ENCODE measurements around the gene CENPS.

- RRBS: no CpG with 5 or more reads among the region's 5 CpGs
These were observed 43.3 kb downstream of the KIF1B start for GRCh38 chr1:10253399-10254321.

- RRBS: 7% methylated on average over 19 of the region's 78 CpGs
These were observed 644 bp downstream of the PGD start for GRCh38 chr1:10399194-10400221.

DNA sequence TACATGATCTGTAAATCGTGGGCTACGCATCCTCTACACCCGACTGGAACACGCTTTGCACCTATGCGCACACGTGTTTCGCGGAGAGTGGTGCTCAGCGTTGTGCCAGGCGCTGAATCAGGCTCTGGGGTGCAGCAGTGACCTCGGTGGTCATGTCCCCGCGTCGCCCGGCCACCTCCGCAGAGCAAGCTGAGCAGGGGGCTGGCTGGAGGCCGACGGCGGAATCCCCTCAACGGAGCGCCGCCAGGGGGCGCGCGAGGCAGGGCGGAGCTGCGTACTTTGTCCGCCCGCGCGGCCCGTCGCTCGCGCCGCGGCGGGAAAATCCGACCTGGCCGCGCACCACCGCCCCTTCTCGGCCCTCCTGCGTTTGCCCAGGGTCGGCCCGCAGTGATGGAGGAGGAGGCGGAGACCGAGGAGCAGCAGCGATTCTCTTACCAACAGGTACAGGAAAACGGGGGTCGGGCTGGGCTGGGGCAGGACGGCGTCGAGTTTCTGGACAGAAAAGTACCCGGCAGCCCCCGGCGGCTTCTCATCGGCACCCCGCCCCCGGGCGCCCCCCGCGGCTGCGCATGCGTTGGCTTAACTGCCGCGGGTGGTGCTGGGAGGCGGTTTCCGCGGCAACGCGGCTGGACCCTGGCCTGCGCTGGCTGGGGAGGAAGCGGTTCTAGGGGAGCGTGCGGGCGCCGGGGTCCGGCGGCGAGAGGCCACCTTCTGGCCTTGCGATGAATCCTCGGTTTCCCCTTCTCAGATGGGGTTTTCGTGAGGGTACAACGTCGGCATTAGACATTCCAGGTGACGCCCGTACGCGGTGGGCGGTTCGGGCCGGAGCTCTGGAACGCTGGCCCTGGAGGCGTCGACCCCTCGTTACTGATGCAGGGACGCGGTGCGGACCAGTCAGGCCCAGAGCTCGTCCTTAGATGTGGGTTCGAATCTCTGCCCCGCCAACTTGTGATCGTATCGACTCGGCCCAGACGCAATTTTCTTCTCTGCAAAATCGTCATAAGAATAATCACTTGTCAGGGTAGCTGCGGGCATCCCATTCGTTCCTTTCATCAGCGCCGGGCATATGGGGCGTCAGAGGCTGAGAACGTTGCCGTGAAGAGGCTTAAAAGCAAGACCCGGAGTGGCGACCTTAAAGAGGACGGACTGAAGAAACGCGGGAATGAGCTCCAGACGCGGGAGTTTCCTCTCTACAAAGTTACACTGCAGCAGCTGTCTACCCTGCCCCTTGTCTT is at the start of gene CENPS:
TSS of gene CENPS (plus strand) at position 306 of the 1,235 bp plus-strand sequence.
- RRBS: 7% methylated on average over 5 of the region's 122 CpGs

DNA sequence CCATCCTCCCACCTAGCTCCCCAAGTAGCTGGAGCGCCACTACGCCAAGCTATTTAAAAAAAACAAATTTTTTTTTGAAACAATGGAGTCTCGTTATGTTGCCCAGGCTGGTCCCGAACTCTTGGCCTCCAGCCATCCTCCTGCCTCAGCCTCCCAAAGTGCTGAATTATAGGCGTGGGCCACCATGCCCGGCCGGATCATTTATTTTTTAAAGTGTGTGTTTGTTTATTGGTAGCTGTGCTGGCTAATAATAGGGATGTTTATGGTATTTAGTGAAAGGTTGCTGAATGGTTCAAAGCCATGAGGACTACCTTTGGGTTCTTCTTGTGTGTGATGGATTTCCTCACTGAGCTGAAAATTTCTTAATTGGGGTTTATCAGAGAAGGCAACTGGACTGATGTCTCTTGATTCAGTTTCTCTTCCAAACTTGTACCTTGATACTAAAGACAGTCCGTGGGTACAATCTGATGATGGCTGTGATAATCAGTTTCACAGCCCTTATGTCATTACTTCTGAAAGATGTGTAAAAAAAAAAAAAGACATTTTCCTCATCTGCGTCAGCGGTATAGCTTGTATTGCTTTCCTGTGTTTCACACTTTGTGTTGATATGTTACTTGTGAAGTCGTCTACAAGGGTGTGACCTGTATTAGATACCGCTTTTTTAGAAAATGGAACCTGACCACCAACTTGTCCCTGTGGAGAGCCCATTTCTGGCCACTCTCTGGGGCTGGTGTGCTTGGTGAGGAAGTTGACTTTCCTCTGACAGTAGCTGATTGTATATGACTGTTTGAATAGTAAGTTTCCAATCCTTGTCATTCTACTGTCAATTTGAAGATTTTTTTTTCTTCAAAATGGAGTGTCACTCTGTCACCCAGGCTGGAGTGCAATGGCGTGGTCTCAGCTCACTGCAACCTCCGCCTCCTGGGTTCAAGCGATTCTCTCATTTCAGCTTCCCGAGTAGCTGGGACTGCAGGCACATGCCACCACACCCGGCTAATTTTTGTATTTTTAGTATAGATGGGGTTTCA is 50.4 kb downstream of the PEX14 start:
- RRBS: no CpG with 5 or more reads among the region's 17 CpGs

DNA sequence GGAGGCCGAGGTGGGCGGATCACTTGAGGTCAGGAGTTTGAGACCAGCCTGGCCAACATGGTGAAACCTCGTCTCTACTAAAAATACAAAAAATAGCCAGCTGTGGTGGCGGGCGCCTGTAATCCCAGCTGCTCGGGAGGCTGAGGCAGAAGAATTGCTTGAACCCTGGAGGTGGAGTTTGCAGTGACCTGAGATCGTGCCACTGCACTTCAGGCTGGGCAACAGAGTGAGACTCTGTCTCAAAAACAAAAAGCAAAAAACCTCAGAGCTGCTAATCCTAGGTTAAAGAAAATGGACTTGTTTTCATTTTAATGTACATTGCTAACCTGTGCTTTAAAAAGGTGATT is 82.6 kb downstream of the PEX14 start:
- RRBS: no CpG with 5 or more reads among the region's 7 CpGs

- RRBS: no CpG with 5 or more reads among the region's 13 CpGs
These were observed 154.7 kb downstream of the PEX14 start for GRCh38 chr1:10629502-10629771.

- RRBS: no CpG with 5 or more reads among the region's 25 CpGs
These were observed 159.8 kb downstream of the PEX14 start for GRCh38 chr1:10634323-10635124.

DNA sequence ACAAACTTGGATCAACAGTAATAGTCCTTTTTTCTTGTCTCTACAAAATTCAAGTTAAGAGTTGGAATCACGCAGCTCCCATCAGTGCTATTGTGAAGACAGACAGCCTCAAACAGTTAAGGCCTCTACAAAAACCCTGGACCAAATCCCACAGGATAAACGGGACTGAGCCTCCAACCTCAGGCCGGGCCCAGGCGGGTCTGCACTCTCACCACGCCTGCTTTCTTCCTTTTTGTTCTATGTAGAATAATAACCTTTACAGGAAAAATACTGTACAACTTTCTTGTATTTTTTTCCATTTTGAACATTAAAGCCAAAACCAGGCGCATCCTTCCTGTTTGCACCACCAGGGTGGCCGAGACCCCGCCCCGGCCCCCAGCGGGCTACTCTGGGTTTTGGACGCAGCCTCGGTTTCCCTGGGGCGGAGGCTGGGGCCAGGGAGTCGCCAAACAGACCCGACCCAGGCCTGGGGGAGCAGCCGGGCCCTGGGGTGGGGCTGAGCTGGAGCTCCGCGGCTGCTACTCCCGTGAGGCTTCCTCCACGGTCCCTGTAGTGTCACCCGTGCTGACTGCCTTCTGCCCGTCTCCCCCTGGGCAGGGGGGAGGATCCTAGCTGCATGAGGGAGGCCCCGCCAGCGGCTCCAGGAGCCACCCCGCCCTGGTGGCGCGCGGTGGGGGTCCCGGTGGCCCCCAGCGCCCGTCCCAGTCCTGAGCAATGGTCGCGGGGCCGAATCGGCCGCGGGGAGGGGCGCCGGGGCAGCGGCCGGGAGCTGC is 158.4 kb downstream of the CASZ1 start:
- RRBS: 89% methylated on average over 13 of the region's 41 CpGs

- RRBS: 98% methylated on average over 11 of the region's 36 CpGs
These were observed 154.2 kb downstream of the CASZ1 start for GRCh38 chr1:10642165-10642795.

- RRBS: no CpG with 5 or more reads among the region's 20 CpGs
These were observed 133.7 kb downstream of the CASZ1 start for GRCh38 chr1:10662692-10663234.

- RRBS: 5% methylated on average over 30 of the region's 73 CpGs
These were observed 102.8 kb downstream of the CASZ1 start for GRCh38 chr1:10693392-10694238.

DNA sequence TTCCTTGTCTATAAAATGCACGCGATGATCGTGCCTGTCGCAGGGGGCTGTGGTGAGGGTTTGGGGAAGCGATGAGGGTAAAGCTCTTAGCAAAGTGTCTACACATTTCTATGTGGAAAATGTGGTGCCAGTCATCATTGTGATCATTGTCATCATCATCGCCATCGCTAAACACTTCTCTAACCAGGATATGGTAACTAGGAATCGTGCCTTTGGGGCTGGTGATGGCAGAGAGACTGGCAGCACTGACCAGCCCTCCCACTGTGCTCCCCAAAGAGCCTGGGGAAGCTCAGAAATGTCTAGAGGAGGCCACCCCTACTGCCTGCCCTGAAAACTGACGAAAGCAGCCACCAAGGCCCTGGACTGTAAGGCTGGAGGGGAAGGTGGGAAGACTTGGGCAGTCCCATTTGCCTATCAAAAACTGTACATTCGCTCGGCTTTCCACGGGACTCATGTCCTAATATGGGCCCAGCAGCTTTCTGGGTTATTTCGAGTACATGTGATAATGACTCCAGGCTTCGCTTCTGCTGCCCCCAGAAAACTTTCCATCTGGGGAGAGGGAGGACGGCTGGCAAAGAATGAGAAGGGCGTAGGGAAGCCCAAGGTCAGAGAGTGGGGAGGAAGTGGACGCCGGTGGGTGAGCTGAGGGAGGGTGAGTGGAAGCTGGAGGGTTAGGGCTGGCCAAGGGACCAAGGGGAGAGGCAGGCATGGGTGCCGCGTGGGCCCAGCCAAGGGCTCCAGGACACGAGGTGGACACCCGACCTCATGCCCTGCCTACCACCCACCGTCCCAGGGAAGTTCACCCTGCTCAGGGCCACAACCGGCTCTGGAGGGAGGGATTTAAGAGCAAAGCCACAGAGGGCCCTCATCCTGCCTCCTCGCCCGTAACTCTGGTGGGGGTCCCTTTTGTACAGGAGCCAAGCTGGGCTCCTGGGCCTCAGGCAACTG is 76.0 kb downstream of the CASZ1 start:
- RRBS: 100% methylated on average over 1 of the region's 26 CpGs

DNA sequence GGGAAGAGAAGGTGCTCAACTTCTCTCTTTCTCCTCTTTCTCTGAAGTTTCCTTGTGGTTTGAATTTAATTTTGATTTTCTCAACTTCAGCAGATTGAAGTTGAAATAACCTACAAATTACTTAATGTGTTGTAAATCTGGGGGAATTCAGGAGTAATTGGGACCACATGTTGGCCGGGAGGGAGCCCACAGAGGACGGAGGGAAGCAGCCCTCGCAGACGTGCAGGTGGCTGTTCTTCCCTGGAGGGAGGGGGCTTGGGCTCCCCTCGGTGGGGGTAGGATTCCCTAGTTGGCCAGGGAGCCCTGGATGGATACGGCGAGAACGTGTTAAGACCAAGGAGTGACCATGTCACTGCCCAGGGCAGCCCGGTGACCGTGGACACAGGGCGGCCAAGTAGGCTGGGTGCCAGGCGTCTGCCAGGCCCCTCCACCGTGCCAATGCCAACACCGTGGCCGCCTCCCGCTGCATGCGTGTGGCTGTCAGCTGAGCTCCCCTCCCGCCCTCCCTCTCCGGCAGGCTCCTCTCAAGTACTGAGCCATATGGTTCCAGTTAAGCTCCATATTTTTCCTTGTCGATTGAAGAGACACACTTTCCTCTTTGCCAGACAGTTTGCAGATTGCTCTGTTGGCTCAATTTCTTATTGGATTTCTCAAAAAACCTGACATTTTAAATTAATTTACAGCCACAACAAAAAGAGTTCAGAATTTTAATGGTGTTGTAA is 71.4 kb downstream of the CASZ1 start:
- RRBS: no CpG with 5 or more reads among the region's 20 CpGs

DNA sequence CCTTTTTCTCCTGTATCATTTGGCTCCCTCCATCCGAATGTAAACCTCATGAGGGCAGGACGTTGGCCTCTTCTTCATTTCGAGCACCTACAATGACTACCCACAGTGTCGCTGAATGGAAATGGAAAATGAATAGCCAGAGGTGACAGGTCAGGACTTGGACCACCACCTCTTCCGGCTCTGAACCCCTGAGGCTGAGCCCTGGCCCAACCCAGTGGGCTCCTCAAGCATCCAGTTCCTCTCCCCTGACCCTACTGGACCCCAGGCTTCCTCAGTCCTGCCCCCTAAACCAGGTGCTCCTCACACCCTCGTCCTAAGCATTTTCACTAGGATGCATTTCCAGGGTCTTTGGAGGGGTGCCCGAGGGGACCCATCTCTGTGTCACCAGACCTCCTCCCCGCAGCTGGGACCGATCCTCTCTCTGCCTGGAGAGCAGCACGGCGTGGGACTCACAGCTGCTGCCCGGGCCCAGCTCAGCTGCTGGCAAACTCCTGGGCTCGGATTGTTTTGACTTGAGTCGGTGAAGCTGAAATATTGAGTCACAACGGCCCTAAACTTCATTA is 42.1 kb downstream of the CASZ1 start:
- RRBS: no CpG with 5 or more reads among the region's 15 CpGs

GRCh38 chr1:10814878-10816115 is 18.9 kb upstream of the CASZ1 start:
- RRBS: no CpG with 5 or more reads among the region's 18 CpGs

GRCh38 chr1:10818638-10819286 is 22.3 kb upstream of the CASZ1 start:
- RRBS: no CpG with 5 or more reads among the region's 10 CpGs

DNA sequence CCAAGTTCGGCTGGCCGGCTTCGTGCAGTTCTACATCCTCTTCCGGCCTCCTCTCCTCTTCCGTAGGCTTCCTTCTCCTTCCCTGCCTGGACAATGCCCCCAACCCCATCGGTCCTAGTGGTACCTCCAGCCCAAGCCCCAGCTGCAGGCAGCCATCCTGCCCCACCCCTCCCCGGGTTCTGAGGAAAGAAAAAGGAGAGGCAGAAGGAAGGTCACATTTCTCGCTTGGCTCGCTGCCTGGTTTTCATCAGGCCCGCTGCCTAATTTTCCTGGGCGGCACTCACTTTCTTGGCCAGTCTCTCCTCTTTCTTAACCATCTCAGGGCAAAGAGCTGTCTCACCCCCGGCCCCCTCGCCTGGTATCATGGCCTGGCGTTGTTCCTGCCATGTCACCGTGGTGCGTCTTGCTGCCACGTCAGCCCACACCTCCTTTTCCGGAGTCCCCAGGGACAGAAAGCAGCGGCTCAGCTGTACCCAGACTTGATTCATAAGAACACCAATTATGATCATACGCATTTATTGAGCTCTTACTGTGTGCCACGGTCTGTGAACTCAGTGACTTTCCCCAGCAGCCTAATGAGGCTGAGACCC is 26.5 kb upstream of the CASZ1 start:
- RRBS: 59% methylated on average over 4 of the region's 21 CpGs

- RRBS: no CpG with 5 or more reads among the region's 10 CpGs
These were observed 60.0 kb upstream of the CASZ1 start for GRCh38 chr1:10856414-10856846.

DNA sequence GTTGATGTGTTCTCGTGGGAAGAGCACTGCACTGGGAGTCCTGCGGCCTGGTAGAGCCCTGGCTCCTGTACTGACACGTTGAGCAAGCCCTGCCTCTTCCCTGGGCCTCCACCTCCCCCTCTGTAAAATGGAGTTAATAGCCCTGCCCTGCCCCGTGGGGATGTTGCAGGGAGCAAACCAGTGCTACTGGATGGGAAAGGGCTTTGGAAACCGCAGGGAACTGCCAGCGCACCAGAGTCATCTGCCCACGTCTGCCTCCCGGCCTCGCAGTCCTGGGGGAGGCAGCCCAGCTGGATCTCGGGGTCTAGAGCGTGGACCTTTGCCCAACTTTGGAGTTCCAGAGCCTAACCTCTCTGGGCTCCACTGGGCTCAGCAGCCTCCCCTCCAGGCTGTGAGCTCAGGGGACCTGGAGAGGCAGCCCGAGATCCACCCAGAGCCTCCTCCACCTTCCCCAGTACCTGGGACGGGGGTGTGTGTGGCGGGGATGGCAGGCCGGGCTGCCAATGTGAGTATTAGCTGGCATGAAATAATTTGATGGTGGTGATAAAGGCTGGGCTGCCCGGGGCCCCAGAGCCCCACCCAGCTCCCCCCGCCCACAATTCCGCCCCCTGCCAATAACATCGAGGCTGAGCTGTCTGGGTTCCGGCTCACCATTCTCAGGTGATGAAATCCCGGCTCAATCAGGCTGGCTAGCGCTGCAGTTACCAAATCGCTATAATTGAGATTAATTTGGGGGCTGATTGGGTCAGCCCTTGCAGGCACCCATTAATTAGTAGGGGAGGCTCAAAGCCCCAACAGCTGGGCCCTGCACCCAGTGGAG is 81.8 kb downstream of the C1orf127 start:
- RRBS: 9% methylated on average over 4 of the region's 23 CpGs

DNA sequence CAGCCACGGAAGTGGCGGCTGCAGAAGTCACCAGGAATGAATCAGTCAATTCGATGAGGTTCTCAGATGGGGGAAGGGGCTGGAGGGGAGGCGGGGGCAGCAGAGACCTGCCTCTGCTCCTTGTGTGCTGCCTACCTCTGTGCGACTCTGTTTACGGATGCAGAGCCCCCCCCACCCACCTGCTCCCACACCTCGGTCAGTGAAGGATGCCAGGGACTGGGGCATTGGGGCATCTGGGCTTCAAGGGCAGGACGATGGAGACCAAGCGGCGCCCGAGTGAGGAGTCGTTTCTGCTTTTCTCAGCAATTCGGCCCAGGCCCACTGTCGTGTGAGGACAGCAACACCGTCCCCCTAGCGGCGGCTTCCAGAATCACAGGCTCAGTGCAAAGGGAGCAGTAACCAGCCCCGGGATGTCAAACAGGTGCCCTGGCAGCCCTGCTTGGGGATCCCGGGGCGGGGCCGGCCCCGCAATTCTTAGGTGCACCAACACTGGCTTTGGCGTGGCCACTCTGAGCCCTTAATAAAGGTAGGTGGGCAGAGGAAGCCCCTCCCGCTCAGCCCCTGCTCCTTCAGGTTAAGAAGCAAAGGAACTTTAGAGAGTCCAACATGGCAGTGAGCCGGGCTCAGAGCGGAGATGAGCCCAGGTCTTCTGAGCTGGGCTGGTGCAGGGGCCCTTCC is 20.9 kb downstream of the C1orf127 start:
- RRBS: 10% methylated on average over 1 of the region's 26 CpGs